NB4 (cell line): ENCODE data around the gene B3GALT6.

- RRBS, result no CpG with 5 or more reads among the region's 107 CpGs
These were observed 115.9 kb downstream of the OR4F5 start for GRCh38 chr1:180927-181772.

DNA sequence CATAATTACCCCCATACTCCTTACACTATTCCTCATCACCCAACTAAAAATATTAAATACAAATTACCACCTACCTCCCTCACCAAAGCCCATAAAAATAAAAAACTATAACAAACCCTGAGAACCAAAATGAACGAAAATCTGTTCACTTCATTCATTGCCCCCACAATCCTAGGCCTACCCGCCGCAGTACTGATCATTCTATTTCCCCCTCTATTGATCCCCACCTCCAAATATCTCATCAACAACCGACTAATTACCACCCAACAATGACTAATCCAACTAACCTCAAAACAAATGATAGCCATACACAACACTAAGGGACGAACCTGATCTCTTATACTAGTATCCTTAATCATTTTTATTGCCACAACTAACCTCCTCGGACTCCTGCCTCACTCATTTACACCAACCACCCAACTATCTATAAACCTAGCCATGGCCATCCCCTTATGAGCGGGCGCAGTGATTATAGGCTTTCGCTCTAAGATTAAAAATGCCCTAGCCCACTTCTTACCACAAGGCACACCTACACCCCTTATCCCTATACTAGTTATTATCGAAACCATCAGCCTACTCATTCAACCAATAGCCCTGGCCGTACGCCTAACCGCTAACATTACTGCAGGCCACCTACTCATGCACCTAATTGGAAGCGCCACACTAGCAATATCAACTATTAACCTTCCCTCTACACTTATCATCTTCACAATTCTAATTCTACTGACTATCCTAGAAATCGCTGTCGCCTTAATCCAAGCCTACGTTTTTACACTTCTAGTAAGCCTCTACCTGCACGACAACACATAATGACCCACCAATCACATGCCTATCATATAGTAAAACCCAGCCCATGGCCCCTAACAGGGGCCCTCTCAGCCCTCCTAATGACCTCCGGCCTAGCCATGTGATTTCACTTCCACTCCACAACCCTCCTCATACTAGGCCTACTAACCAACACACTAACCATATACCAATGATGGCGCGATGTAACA, 52.6 kb downstream of the OR4F16 start:
- RRBS, result no CpG with 5 or more reads among the region's 21 CpGs

DNA sequence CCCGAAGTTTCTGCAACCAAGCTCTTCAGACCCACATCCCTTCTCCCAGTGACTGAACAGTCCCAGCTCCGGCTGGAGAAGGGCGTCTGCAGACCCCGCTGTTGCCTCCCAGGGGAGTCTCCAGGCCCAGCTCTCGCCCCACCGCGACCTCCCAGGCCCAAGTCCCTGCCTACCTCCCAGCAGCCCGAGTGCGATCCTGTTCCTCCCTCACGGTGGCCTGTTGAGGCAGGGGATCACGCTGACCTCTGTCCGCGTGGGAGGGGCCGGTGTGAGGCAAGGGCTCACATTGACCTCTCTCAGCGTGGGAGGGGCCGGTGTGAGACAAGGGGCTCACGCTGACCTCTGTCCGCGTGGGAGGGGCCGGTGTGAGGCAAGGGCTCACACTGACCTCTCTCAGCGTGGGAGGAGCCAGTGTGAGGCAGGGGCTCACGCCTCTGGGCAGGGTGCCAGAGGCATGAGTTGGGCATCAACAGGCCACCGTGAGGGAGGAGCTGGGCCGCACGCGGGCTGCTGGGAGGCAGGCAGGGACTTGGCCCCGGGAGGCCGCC, 40.6 kb upstream of the OR4F16 start:
- RRBS, result no CpG with 5 or more reads among the region's 28 CpGs

DNA sequence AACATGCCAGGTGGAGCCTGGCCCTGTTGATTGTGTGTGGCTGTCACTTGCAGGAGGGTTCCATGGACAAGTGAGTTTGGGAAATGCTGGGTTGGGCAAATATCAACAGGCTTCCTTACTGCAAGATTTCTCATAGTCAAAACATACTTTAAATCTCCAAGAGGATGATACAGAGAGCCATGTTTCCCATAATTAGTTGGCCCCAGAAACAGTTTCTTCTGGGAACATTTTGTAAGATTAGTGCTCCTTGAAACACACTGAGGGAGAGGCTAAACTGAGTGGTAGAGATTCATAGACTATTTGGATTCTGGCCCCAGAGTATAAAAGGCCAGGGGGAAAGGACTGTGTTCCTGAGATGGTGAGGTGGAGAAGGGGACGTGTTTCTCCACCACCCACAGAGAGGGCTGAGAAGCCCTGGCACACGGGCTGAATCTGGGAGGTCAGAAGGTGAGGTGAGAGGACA, 76.8 kb upstream of the SAMD11 start:
- RRBS, result no CpG with 5 or more reads among the region's 2 CpGs

GRCh38 chr1:876162-876582, 47.6 kb upstream of the SAMD11 start:
- RRBS, result no CpG with 5 or more reads among the region's 16 CpGs

GRCh38 chr1:977957-978835, 3.7 kb downstream of the PERM1 start:
- RRBS, result 61% methylated on average over 12 of the region's 49 CpGs

GRCh38 chr1:1048804-1049547, 25.1 kb downstream of the RNF223 start:
- RRBS, result 88% methylated on average over 18 of the region's 55 CpGs

DNA sequence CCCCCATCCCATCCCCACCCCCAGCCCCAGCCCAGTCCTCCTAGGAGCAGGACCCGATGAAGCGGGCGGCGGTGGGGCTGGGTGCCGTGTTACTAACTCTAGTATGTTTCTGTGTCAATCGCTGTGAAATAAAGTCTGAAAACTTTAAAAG, 18.3 kb downstream of the RNF223 start:
- RRBS, result no CpG with 5 or more reads among the region's 6 CpGs

GRCh38 chr1:1058209-1058813, 15.8 kb downstream of the RNF223 start:
- RRBS, result no CpG with 5 or more reads among the region's 19 CpGs

- RRBS, result 93% methylated on average over 4 of the region's 19 CpGs
These were observed 10.3 kb upstream of the C1orf159 start for GRCh38 chr1:1126152-1126561.

DNA sequence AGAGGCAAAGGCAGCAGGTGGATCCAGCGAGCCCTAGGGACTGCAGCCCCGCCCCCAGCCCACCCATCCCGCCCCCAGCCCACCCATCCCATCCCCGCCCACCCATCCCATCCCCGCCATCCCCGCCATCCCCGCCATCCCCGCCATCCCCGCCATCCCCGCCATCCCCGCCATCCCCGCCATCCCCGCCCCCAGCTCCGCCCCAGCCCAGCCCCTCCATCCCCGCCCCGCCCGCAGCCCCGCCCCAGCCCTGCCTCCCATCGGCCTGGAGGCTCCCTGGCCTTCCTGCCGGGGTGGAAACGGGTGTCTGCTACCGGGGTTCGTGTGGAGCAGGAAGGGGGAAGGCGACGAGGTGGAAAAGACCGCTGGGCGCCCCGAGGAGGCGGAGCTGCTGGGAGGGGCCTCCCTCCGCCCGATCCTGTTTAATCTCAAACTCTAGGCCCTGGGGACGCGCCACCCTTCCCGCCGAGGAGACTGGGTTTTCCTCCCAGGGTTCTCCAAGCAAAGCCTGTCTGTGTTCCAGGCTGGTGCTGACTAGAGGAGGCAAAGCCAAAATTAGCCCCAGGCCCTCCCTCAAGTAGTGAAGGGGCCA, 16.3 kb upstream of the TTLL10 start:
- RRBS, result no CpG with 5 or more reads among the region's 35 CpGs

GRCh38 chr1:1182806-1183247, 9.1 kb downstream of the TTLL10 start:
- RRBS, result 89% methylated on average over 20 of the region's 26 CpGs

DNA sequence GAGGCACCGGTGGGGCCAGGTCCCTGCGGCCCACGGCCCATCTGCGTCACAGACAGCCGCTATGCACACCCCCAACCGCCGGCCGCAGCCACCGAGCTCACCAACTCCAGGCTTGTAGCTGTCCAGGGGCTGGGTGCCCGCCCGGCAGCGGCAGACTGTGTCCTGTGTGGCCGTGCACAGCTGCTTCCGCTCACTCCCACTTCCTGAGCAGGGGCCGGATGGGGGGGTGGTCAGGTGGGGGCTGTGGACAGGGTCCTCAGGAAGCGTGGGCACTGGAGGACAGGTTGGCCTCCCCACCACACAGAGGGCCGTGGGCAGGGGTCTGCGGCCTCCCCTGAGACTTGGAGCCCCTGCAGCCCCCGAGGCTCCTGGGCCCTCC, 1.1 kb downstream of the TNFRSF4 start:
- RRBS, result 1% methylated on average over 14 of the region's 19 CpGs

GRCh38 chr1:1218626-1219760, 5.0 kb upstream of the TNFRSF4 start:
- RRBS, result 98% methylated on average over 5 of the region's 51 CpGs

- RRBS, result 1% methylated on average over 26 of the region's 99 CpGs
These were observed at the start of gene B3GALT6 for GRCh38 chr1:1232100-1232637. Gene B3GALT6, plus strand, starts transcription at chr1:1232237.

GRCh38 chr1:1273597-1273728, 191 bp downstream of the UBE2J2 start:
- RRBS, result under 1% methylated on average over 13 of the region's 21 CpGs

DNA sequence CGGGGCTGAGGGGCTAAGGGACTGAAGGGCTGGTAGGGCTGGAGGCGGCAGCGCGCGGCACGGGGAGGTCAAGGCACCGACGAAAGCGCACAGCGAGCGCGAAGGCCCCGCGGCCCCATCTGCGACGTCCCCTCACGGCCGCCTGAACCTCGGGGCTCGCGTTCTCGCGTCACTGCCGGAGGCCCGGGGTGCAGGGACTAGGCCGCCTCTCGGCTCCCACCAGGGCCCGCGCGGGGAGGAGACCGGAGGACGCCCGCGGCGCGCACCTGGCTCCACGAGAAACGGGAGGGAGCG, 294 bp downstream of the INTS11 start:
- RRBS, result under 1% methylated on average over 15 of the region's 39 CpGs

DNA sequence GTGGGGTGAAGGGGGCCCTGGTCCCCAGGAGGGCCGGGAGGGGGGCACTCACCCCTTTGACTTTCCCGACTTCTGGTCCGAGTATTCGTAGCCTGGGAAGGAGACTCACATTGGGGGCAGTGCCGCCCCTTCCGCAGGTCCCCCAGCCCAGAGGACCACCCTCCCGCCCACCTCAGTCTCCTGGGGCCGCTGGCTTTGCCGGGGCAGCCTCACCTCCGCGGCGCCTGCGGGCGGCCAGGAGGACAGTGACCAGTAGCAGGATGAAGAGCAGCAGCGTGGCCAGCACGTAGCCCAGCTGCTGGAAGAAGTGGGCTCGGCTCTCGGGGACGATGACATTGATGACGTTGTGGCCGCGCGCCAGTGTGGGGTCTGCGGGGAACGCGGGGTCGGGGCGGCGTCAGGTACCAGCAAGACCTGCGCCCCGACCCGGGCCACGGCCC, 4.2 kb downstream of the MXRA8 start:
- RRBS, result 63% methylated on average over 2 of the region's 33 CpGs

- RRBS, result 66% methylated on average over 23 of the region's 102 CpGs
These were observed 3.6 kb downstream of the MXRA8 start for GRCh38 chr1:1354581-1355382.

- RRBS, result 80% methylated on average over 6 of the region's 15 CpGs
These were observed 3.5 kb upstream of the MXRA8 start for GRCh38 chr1:1361817-1362350.